ENCODE results near the genes TARDBP and C1orf167.

- RRBS: no CpG with 5 or more reads among the region's 24 CpGs
Measured at GRCh38 chr1:10632155-10633026, 157.6 kb downstream of the PEX14 start.

DNA sequence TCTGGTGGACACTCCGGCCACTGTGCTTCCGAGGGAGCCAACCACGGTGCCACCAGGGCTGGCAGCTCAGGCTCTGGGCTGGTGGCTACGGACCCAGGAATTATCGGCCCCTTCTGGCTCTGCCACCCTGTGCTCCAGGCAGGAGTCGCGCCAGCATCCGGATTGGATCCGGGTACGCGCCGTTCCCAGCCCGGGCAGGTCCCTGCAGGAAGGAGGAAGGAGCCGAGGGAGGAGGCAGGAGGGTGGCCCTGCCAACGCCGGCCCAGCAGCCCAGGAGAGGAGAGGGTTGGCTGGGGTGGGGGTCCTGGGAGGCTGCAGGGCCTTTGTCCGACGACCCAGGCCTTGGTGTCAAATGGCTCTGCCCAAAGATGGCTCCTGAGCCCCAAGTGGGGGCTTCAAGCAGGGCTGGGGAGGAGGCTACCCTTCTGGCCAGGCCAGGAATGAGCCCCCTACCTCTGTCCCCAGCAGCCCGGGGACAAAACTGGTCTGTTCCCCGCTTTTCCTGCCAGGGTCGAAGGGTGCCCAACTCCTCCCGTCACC lies 160.4 kb downstream of the CASZ1 start:
- RRBS: 92% methylated on average over 9 of the region's 22 CpGs

- RRBS: 93% methylated on average over 12 of the region's 20 CpGs
Measured at GRCh38 chr1:10728480-10729114, 67.8 kb downstream of the CASZ1 start.

DNA sequence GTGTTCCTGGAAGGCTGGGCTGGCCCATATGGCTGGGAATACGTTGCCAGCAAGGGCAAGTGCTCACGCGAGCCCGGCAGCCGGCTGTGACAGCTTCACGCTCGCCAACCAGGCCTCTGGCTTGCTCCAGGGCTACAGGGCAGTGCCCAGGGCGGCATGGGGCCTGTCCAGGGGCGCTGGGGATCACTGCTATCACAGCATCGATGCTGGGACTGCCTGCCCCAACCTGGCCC lies 40.2 kb downstream of the CASZ1 start:
- RRBS: 61% methylated on average over 4 of the region's 10 CpGs

DNA sequence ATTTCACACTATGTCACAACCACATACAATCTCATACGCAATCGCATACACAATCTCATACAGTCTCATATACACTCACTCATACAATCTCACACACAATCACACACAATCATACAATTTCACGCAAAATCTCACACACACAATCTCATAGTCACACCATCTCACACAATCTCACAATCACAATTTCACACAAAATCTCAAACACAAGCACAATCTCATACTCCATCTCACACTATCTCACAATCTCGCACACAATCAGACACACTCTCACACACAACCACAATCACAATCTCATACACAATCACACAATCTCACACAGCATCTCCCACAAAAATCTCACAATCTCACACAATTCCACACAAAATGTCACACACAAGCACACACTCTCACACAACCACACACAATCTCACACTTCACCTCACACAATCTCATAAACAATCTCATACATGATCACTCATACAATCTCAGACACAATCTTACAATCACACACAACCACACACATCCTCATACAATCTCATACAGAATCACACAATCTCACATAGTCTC lies 18.4 kb downstream of the CASZ1 start:
- RRBS: no CpG with 5 or more reads among the region's 4 CpGs

GRCh38 chr1:10814878-10816115 lies 18.9 kb upstream of the CASZ1 start:
- RRBS: no CpG with 5 or more reads among the region's 18 CpGs

DNA sequence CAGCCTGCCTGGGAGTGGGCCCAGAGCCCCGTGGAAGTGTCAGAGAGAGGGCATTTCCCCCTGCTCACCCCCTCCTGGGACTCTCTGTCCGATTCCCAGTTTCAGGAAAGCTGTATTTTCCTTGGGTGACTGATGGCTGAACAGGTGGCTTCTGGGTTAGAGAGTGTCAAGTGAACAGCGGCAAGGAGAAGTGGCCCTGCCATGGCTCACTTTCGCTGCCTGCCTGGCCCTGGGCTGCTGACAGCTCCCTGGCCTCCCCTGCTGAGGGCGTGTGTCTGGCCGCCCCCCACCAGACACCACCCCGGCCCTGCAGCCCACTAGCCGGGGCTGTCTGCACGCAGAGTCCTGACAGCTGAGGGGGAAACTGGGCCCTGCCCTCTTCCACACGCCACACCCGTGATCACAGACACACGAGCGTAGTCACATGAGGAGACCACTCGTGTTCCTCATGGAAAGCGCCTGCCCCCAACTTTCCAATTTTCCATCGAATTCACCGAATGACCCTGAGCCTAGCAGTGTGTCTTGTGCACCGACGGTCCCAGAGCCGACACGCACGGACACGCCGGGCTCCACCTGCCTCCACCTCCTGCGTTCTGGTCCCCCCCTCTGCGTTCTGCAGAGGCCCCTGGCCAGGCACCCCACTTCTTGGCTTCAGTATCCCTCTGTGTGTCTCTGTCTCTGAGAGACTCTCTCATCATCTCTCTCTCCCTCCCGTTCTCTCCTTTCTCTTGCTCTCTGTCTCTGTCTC lies 60.6 kb upstream of the CASZ1 start:
- RRBS: no CpG with 5 or more reads among the region's 27 CpGs

GRCh38 chr1:10960835-10961512 lies 20.9 kb downstream of the C1orf127 start:
- RRBS: no CpG with 5 or more reads among the region's 26 CpGs

GRCh38 chr1:10979314-10980025 lies 2.4 kb downstream of the C1orf127 start:
- RRBS: no CpG with 5 or more reads among the region's 17 CpGs

DNA sequence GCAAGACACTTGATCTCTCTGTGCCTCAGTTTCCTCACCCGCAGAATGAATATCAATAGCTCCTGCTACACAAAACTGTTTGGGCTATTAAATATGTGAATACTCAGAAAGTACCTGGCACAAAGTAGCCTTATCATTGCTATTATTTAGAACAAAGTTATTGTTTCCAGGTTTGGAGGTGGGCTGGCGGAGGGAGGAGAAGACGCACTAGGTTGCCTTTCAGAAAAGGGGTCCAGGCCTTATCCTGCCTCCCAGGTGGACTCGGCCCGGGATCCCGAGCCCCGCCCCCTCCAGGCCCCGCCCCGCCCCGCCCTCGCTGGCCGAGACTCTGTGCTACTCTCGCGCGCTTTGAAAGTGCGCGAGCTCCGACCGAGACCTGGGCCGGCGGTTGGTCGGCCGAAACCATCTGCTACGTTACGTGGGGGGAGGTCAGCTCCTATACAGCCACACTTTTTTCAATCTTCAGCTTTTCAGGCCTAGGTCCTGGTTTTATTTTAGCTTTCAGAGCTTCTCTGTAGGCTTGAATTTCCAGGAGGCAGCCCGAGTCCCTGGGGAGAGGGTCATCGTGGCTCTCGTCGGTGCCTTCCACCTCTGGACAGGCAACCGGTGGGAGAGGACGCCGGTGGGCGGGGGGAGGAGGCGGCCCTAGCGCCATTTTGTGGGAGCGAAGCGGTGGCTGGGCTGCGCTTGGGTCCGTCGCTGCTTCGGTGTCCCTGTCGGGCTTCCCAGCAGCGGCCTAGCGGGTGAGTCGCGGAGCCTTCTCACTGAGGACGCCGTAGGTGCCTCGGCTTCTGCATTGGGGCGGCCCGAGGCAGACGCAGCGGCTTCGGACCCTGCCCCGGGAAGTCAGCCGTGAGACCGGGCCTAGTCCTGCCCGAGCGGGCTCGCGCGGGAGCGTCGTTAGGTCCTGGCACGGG lies at the start of gene TARDBP:
TARDBP (plus strand) TSS at position 654 of the 917 bp plus-strand sequence.
- RRBS: 1% methylated on average over 13 of the region's 65 CpGs

DNA sequence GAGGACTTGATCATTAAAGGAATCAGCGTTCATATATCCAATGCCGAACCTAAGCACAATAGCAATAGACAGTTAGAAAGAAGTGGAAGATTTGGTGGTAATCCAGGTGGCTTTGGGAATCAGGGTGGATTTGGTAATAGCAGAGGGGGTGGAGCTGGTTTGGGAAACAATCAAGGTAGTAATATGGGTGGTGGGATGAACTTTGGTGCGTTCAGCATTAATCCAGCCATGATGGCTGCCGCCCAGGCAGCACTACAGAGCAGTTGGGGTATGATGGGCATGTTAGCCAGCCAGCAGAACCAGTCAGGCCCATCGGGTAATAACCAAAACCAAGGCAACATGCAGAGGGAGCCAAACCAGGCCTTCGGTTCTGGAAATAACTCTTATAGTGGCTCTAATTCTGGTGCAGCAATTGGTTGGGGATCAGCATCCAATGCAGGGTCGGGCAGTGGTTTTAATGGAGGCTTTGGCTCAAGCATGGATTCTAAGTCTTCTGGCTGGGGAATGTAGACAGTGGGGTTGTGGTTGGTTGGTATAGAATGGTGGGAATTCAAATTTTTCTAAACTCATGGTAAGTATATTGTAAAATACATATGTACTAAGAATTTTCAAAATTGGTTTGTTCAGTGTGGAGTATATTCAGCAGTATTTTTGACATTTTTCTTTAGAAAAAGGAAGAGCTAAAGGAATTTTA lies 9.8 kb downstream of the TARDBP start:
- RRBS: no CpG with 5 or more reads among the region's 7 CpGs

- RRBS: no CpG with 5 or more reads among the region's 8 CpGs
Measured at GRCh38 chr1:11245939-11246910, 16.1 kb downstream of the MTOR start.

DNA sequence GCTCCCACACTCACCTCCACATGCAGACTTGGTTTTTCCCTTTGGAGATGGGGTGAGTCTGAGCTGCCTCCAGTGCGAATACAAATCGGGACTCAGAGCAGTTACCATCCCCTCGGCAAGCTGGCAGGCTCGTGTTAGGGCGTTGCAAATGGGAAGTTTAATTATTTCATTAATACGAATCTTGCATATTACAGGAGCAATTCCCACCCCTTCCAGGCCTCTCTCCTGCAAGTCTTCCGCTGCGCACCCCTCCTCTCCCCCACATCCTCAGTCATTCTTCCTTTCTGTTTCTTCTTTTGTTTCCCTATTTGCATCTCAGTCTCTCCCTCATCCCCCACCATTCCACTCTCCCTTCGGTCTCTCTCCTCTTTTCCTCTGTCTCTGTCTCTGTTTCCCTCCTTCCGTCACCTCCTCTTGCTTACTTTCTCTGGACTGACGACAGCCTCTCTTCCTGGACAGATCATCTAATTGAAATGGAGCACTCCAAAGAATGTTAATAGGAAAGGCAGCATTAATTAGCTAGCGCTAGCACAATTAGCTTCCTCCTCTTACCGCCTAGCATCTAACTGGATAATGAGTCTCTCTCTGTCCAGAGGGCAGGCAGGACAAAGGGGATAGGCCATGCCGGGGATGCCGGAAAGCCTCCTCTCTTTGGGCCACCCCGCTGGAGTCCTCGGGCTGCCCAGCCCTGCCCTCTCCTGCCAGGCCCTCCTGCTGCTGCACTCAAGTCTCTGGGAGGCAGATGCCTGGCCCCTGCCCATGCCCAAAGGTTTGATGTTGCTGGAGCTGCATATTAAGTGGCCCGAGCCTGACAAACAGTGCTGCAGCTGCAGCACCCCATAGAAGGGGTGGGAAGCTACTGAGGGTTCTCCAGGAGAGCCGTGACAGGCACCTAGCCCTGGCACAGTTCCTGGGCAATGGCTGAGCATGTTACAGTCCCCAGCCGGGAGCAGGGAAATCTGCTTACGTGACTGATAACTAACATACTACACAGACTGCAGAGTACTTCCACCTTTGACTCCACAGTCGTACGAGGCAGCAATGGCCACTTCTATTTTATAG lies 20.7 kb downstream of the DISP3 start:
- RRBS: no CpG with 5 or more reads among the region's 23 CpGs

- RRBS: no CpG with 5 or more reads among the region's 12 CpGs
Measured at GRCh38 chr1:11649583-11649962, 4.7 kb downstream of the FBXO2 start.

DNA sequence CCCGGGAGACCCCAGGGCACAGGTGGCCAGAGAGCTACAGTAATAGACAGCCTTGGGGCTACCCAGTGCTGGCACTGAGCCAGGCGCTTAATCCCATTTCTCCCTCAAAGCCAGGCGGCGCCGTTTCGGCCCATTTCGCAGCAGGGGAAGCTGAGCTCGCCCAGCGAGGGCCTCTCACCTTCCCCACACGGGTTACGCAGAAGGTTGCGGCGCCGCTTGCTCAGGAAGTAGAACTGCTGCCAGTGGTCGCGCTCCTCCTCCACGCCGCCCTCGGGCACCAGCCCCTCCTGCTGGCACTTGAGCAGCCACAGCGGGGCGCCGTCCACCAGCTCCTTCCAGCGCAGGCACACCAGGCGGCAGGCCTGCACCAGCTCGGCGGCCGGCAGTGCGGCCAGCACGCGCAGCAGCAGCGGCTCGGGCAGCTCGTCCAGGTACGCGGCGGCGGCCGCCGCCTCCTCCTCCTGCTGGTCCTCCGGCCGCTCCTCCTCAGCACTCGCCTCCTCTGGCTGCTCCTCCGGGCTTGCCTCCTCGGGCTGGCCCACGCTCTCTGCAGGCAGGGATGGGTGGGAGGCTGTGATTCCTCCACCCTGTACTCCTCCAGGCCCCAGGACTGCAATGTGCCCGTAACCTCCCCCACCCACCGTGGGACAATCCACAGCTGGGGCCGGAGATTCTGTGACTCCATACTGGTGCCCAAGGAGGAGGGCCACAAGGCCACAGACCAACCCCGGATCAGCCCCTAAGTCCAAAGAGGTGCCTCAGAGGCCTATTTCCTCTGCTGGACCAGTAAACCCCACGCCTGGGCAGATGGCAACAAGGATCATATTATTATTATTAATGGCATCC lies 3.7 kb downstream of the FBXO2 start:
- RRBS: 38% methylated on average over 16 of the region's 50 CpGs

GRCh38 chr1:11690144-11691173 lies 1.1 kb upstream of the DRAXIN start:
- RRBS: 9% methylated on average over 10 of the region's 55 CpGs

DNA sequence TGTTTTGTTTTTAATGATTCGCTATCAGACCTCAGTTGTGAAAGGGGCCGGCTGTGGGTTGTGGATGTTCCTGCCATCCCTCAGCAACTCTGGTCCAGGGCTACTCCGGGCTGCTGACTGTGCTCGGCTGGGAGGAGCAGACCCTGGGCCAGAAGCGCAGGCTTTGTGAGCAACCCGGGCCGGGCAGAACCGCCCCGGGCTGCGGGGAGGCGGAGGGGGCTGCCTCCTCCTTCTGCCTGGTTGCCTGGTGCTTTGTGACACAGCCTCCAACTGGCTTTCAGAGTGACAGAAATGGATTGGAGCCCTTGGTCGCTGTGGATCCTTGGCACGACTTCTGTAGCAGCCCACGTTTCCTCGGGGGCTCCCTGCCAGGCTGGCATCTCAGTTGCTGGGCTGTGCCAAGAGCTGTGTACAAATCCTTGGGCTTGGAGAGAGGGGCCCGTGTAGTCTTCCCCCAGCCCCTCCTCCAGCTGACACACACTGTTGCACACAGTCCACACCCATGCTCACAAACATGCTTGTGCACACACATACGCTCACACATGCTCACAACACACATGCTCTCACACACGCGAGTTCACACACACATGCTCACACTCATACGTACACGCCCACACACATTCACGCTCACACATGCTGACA lies 10.1 kb downstream of the DRAXIN start:
- RRBS: 6% methylated on average over 4 of the region's 22 CpGs

DNA sequence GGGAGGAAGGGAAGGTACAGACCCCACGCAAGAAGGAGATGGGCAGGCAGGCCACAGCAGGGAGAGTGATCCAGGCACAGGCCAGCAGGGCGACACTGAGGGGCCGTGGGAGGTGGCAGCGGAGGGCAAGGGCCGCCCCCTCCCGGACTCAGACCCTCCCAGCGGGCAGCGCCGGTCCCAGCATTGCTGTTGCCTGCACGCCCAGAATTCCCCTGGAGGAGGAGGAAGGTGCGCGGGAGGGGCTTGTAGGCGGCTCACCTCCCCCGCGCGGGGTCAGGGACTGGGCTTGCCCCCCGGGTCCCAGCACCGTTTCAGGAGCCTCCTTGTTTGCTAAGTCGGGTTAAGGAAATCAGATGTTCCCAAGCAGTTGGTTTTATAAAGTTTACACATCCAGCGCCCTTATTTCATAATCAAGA lies 416 bp downstream of the AGTRAP start:
- RRBS: no CpG with 5 or more reads among the region's 20 CpGs

DNA sequence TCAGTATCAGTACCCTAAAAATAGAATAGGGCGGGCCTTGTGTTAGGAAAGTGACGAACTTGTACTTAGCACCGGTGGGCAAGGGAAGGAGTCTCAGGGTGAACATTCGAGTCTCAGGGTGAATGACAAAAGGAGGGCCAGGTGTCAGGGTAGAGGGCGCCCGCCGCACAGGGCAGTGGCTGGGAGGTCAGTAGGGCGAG lies 10.8 kb downstream of the AGTRAP start:
- RRBS: no CpG with 5 or more reads among the region's 8 CpGs

GRCh38 chr1:11761834-11762459 lies at the start of gene C1orf167:
TSS of gene C1orf167 (plus strand) at chr1:11762193.
- RRBS: 19% methylated on average over 5 of the region's 36 CpGs

Data from SK-N-MC (cell line).